ENCODE results near the gene ABHD8.

DNA sequence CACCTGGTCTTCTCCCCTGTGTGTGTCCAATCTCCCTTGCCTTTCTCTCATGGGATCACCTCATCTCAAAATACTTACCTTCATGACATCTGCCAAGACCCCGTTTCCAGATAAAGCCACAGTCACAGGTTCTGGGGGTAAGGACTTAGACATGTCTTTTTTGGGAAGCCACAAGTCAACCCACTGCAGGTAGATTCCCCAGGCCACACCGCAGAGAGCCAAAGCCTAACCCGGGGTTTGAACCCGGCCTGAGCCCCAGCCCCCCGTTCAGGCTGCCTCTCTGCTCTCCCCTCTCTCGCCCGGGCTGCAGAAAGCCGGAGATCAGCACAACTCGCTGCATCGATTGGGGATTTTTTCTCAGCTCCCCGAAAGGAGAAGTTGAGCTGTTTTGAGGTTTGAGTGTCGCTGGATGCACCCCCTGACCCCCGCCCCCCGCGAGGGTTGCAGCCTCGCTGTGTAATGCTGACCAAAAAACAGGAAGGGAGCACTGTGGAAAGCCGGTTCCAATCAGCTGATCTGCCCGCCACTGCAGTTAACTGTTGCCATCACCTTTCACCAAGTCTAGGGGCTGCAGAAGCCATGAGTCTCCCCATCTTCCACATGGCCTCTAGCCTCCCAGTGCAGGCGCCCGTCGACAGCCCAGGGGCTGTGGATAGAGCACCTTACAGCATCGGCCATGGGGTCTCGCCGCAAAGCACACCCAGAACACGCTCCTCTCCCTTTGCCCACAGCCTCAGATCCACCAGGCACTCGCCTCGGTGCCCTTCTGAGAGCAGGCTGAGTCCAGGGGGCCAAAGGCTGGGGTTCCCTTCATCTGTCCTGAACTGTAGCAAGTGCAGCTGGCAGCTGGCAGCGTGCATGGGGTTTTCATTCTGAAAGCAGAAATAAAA lies 34.4 kb downstream of the MYO9B start:
- RRBS = 85% methylated on average over 4 of the region's 28 CpGs

DNA sequence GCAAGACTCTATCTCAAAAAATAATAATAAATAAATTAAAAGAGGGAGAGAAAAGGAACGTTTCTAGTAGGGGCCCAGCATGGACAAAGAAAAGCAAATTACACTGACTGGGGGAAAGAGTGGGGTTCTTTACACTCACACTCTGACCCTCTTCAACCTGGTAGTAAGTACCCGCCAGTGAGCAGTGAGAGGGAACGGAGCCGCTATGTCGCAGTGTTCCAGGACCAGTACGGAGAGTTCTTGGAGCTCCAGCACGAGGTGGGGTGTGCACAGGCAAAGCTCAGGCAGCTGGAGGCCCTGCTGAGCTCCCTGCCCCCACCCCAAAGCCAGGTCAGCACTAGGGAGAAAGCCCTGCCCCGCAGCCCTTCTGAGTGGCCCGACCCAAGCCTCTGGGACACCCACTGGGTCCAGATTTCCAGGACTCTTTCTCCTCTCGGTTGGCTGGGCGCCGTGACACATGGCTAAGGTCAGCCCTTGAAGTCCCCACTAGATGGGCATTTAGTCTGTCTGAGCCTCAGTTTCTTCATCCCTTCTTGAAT lies 1.7 kb downstream of the OCEL1 start:
- RRBS = no CpG with 5 or more reads among the region's 12 CpGs

DNA sequence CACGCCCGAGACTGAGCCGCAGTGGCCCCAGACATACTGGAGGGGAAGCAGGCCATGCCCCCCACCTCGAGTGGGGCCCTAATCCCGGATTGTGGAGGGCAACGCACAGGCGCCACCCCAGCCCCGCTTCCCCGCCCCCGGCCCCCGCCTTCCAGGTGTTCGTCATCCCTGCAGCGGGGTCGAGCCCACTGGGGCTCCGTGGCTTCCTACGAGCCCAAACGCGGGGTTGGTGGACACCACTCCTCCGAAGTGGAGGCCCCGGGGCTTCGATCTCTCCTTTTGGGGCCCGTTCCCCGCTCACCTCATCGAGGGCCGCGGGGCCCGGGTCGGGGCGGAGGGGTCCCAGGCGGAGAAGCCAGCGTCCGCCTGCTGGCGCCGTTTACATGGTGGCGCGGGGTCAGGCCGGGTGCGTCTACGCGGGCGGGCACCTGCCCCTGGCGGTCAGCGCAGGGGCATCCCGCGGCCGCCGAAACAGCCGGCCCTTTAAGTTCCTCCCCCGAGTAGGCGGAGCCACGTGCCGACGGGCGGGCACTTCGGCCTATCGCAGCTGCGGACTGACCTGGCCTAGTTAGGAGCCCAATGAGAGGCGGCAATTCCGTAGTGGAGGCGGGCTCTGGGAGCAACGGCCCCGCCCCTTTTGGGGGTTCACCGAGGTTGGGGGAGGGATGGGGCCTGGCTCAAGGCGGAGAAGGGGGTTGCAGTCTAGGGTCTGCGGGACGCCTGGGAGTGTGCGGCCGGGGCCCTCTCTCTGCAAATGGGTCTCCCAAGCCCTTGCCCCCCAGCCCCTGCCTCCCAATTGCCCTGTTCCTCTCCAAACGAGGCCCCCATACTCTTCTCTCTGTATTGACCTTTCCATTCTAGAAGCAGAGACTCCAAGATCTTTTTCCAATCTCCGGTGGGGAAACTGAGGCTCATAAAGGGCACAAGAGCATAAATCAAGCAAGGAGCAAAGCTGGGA lies at the start of gene ABHD8:
TSS of gene ABHD8 (minus strand) at position 485 of the 958 bp plus-strand sequence.
- RRBS = 2% methylated on average over 32 of the region's 70 CpGs

- RRBS = 44% methylated on average over 13 of the region's 38 CpGs
Measured at GRCh38 chr19:17328512-17328857, 6.2 kb downstream of the ANO8 start.

- RRBS = 35% methylated on average over 17 of the region's 84 CpGs
Measured at GRCh38 chr19:17328858-17329687, 5.6 kb downstream of the ANO8 start.

- RRBS = no CpG with 5 or more reads among the region's 6 CpGs
Measured at GRCh38 chr19:17341287-17341584, 3.9 kb downstream of the GTPBP3 start.

DNA sequence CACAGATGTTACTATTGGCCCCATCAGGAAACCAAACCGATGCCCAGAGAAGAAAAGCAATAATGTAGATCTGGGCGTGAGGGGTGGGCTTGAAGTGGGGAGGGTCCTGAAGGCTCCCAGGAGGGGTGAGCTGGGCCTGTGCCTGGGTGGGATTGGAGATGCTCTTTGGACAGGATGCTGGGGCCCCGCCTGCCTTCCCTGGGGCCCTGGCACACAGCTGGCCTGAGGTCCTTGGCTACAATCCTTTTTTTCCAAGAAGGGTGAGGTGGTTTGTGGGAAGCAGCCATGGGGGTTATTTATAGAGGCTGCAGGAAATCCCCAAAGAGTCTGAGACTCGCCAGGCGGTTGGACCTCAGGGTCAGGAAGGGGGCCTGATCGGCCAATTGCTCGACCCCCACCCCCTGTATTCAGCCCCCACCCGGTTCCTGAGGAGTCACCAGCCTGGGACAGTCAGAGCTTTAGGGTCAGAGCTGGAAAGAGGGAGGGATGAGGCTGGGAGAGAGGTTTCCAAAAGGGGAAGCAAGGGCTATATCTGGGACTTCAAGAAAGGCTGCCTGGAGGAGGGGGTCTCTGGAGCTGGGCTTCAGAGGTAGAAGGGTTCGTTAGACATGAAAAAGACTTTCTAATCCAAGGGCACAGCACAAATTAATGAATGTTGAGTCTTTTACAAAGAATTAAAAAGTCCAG lies 10.1 kb downstream of the GTPBP3 start:
- RRBS = no CpG with 5 or more reads among the region's 9 CpGs

GRCh38 chr19:17483926-17484539 lies 13.7 kb downstream of the SLC27A1 start:
- RRBS = no CpG with 5 or more reads among the region's 6 CpGs

DNA sequence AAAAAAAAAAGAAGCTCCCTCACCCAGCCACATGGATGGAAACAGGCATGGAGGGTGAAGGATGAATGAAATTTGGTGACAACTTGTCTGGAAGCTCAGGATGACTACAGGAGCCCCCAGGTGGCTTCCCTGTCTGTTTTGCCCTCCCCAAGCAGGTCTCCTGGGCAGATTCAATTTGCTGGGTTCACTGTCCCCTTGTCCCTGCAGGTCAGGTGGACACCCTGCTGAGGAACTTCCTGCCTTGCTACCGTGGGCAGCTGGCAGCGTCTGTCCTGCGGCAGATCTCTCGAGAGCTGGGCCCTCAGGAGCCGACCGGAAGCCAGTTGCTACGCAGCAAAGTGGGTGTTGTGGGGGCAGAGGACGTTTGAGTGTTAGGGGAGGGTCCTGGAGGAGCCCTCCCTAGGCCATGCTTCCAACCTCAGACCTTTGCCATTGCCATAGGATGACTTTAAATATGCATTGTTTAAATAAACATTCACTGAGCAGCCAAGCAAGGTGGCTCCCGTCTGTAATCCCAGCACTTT lies 3.5 kb downstream of the NIBAN3 start:
- RRBS = no CpG with 5 or more reads among the region's 9 CpGs

DNA sequence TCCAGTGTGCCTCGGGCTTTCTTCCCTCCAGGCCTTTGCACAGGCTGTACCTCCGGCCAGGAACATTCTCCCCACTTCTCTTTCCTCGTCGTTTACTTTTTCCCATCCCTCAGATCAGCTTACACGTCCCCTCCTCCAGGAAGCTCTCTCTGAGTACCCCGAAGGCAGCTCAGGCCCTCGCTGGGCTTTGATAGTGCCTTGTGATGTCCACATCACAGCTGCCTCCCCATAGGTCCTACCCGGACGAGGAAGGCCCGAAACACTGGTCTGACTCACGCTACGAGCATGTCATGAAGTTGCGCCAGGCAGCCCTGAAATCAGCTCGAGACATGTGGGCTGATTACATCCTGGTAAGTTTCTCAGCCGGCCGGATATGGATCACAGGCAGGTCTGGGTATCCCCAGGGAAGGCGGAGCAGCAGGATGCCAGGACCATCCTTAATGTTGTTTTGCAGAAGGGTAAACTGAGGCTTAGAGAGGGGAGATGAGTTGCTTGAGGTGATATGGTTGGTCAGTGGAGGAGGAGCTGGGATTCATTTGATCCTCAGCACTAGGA lies 4.7 kb downstream of the COLGALT1 start:
- RRBS = no CpG with 5 or more reads among the region's 17 CpGs

GRCh38 chr19:17766486-17766991 lies 15.3 kb downstream of the FCHO1 start:
- RRBS = no CpG with 5 or more reads among the region's 28 CpGs

- RRBS = 11% methylated on average over 6 of the region's 46 CpGs
Measured at GRCh38 chr19:17777934-17779013, 16.7 kb upstream of the B3GNT3 start.

GRCh38 chr19:17779160-17779333 lies 15.9 kb upstream of the B3GNT3 start:
- RRBS = no CpG with 5 or more reads among the region's 4 CpGs

- RRBS = no CpG with 5 or more reads among the region's 1 CpG
Measured at GRCh38 chr19:17790286-17790742, 4.6 kb upstream of the B3GNT3 start.

GRCh38 chr19:17836553-17837166 lies 11.1 kb downstream of the JAK3 start:
- RRBS = no CpG with 5 or more reads among the region's 9 CpGs

DNA sequence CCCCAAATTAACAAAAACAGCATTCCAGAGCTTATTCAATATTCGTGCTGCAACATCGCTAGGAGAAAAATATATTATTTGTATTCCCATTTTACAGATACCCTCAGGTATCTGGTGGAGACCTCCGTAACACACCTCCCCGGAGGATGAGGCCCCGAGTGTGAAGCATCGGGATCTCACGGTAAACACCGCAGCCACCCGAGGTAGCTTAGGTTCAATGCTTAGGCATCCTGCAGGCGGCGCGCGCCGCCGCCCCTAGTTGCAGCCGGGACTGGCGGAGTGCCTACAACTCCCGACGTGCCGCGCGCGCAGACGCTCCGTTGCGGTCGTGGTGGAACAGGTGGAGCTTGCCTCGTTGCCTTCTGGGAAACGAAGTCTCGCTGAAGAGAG lies 335 bp upstream of the RPL18A start:
- RRBS = no CpG with 5 or more reads among the region's 30 CpGs

- RRBS = no CpG with 5 or more reads among the region's 18 CpGs
Measured at GRCh38 chr19:17861346-17861750, 1.6 kb downstream of the RPL18A start.

DNA sequence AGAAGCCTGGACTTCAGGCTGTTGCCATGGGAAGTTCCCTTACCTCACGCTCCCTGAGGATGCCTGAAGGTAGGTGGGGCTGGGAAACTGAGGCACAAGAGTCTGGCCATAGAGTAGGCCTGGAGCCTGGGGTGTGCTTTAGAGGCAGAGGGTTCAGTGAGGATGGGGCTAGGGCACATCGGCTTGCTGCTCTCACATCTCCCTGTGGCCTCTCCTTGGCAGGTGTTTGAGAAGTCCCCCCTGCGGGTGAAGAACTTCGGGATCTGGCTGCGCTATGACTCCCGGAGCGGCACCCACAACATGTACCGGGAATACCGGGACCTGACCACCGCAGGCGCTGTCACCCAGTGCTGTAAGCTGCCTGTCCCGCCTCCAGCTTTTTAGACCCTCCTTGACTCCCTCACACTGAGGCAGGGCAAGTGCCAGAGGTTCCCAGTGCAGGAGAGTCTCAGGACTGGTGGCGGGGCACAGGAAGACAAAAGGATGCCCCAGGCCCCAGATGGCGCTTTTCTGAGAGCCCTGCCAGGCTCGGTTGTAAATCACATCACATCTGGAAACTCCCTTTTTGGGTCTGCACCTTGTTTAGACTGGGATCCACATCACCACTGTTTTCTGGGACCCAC lies 2.3 kb downstream of the RPL18A start:
- RRBS = no CpG with 5 or more reads among the region's 15 CpGs

DNA sequence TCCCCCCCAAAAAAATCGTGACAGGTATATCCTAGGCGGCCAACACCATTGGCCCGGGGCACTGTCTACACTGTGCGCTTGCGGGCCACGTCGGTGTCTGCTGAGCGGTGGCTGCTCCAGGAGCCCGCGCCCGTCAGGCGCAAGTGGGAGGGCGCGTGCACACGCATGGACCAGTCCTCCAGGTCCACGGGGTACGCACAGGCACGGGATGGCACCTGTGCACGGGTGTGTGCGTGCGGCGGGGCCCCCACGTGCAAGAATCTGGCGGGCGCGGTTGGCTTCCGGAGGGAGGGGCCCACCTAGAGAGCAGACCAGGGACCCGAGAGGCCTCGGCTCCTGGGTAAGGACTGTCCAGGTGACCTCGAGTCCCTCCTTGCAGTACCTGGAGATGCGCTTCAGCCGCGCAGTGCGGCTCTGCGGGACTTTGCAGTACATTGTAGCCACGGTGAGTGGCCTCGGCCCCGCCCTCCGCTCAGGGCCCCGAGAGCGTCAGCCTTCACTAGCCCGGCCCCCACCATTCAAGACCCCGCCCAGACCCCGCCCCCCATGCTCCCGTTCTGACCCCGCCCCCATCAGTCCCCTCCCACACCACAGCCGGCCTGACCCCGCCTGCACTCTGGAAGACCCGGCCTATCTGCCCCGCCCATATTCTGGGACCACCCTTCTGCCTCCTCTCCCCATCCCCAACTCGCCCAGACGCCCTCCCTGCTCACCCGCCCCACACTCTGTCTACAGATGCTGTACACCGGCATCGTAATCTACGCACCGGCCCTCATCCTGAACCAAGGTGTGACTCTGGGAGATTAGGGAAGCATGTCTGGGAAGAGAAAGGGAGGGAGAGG lies 2.2 kb downstream of the SLC5A5 start:
- RRBS = 0% methylated on average over 3 of the region's 57 CpGs

GRCh38 chr19:18000085-18000684 lies 7.8 kb upstream of the ARRDC2 start:
- RRBS = no CpG with 5 or more reads among the region's 13 CpGs

All from AG04449 (cell line).